GM23338 (cell line): ENCODE measurements around the genes RUBCNL and LPAR6.

DNA sequence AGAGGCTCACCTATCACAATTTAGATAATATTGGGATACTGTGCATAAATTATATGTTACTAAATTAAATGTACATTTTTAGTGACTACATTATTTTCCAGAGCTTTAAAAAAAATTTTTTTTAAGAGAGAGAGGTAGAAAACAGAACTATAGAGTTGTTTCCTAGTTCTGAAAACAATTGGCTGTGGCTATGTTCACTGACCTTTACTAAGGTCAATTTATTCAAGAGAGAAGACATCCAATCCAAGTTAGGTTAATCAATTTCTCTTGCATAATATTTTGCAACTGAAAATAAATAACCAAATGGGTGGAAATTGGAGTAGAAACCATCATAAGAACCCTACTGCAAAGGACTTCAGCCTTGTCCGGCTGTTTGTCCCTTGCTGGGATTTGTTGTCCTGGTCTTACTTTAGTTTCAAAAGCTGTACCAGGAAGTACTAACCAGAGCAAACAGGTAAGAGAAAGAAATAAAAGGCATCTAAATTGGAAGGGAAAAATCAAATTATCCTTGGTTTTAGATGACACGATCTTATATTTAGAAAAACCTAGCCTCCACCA is 23.2 kb upstream of the ZC3H13 start:
- PRO-cap, result no peak
- RAMPAGE, long total RNA, result no peak

- PRO-cap, result no peak
- RAMPAGE, long total RNA, result no peak
Measured at GRCh38 chr13:46176816-46177307, 5.1 kb downstream of the LCP1 start.

DNA sequence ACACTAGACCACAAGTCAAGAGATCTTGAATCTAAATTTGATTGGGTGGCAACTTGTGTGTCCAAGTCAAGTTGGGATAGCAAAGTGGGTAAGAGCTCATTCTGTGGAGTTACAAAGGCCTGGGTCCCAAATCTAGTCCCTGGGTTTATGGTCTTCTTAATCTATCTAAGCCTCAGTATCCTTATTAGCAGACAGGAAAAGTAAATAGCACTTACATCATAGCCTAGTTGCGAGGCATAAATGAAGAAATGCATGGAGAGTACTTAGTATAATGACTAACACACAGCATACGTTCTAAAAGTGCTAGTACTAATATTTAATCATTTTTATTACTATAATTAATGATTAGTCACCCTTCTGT is 9.4 kb upstream of the LRRC63 start:
- PRO-cap, result no peak
- RAMPAGE, long total RNA, result no peak

DNA sequence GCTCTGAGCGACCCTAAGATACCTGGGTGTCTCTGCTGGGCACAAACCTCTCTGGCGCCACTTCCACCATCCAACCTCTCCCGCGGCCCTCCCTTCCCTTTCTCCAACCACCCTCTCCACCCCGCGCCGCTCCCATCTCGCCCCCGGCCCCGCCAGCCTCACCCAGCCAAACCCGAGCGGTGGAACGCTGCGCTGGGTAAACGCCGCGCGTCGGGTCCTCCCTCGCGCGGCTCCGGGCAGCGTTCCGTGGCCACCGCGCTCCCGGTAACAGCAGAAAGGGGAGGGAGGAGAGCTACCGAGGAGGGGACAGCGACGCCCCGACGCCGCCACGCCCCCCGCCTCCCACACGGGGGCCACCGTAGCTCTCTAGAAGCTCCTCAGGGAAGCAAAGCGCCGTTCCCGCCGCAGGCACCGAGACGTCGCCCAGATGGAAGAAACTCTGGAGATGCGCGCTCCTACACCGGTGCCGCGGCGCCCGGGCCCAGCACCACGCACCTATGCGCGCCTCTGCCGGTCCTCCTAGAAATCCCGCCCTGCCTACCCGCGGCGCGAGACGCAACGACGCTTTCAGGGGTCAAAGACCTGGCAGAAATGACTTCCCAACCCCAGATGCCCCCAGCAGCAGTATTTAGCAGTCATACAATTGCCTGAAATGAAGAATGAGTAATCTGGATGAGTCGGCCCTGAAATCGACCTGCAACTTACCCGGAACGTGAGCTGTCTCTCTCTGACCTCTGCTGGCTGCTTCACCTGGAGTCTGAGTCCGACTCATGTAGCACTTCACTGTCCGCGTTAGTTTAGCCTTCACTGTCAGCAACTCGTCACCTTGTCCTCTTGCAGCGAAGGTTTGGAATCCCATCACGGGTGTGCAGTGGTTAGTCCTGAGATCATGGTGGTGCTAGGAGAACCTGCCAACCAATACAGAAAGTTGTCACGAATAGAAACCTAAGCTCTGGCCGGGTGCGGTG is at the start of gene RUBCNL:
RUBCNL (minus strand) TSS at position 281 of the 968 bp plus-strand sequence.
- PRO-cap, result bidirectional peak, plus-strand start at position 425 of the sequence, minus-strand start at position 429 of the sequence; bidirectional peak, plus-strand start at position 744 of the sequence, minus-strand start at position 729 of the sequence
- RAMPAGE, long total RNA, result no peak

- PRO-cap, result no peak
- RAMPAGE, long total RNA, result no peak
Measured at GRCh38 chr13:46403807-46404242, 16.8 kb upstream of the RUBCNL start.

GRCh38 chr13:46595084-46595509 is 42.1 kb downstream of the LRCH1 start:
- PRO-cap, result no peak
- RAMPAGE, long total RNA, result no peak

- PRO-cap, result no peak
- RAMPAGE, long total RNA, result no peak
Measured at GRCh38 chr13:46615828-46616750, 63.1 kb downstream of the LRCH1 start.

DNA sequence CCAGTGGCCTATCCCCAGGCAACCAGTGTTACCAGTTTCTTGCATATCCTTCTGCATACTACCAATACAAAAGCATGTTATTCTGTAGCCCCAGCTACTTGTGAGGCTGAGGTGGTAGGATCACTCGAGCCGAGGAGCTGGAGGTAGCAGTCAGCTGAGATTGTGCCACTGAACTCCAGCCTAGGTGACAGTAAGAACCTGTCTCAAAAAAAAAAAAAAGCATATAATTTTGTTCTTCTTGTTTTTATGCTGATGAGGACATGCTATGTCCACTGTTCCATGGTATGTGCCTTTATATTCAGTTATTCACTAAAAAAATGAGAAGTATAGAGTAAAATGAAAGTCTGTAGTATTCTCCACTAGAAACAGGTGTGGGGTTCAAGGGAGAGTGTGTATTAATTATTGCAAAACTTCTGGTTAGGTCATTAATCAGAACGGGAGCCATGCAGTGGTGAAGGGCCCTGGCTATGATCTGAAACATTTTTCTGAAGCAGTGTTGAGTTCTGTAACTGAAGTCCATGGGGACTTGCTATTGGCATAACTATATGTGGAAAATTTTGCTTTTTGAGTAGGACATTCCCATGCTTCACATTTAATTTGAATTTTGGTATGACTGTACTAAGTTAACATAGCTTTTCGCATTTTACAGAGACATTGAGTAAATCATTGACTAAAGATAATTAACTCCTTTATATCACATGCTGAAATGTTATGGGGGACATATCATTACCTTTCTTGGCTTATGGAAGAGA is 67.4 kb downstream of the LRCH1 start:
- PRO-cap, result unidirectional peak, plus-strand start at position 123 of the sequence
- RAMPAGE, long total RNA, result no peak

GRCh38 chr13:47110787-47111523 is 214.1 kb upstream of the HTR2A start:
- PRO-cap, result no peak
- RAMPAGE, long total RNA, result no peak

- PRO-cap, result no peak
- RAMPAGE, long total RNA, result no peak
Measured at GRCh38 chr13:48066895-48067623, 27.8 kb downstream of the MED4 start.

DNA sequence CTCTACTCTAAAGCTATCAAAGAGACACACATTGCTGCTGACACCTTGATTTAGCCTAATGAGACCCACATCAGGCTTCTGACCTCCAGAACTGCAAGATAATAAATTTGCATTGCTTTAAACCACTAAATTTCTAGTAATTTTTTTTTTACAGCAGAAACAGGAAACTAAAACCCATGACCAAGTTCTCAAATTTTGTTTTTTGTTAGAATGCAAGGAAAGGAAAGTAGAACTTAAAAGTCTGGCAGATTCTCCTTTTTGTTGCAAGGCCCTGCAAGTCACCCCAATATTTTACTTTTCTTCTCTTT is 56.5 kb upstream of the MED4 start:
- PRO-cap, result no peak
- RAMPAGE, long total RNA, result no peak

GRCh38 chr13:48156447-48156977 is 61.6 kb upstream of the MED4 start:
- PRO-cap, result no peak
- RAMPAGE, long total RNA, result no peak

DNA sequence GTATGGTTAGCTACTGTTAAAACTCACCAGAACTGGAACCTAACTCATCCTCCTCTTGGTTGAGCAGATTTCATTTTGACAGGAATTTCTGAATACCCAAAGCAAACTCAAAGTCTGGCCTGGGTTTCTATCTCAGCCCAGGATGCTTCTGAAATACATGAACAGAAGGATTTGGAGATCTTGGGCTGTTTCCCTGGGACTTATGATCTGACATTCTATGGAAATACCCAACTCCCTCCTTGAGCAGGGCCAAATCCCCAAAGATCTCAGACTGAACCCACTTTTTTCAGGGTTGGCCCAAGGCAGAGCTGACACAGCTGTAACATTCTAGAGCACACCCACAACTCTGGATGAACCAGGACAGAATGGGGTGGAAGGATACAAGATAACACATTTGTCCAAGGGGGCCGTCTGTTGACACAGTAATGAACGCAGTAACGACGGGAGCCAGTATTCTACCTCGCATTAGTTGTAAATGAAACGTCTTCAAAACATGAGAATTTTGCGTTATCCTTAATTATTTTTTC is 1.0 kb upstream of the ITM2B start:
- PRO-cap, result no peak
- RAMPAGE, long total RNA, result no peak

DNA sequence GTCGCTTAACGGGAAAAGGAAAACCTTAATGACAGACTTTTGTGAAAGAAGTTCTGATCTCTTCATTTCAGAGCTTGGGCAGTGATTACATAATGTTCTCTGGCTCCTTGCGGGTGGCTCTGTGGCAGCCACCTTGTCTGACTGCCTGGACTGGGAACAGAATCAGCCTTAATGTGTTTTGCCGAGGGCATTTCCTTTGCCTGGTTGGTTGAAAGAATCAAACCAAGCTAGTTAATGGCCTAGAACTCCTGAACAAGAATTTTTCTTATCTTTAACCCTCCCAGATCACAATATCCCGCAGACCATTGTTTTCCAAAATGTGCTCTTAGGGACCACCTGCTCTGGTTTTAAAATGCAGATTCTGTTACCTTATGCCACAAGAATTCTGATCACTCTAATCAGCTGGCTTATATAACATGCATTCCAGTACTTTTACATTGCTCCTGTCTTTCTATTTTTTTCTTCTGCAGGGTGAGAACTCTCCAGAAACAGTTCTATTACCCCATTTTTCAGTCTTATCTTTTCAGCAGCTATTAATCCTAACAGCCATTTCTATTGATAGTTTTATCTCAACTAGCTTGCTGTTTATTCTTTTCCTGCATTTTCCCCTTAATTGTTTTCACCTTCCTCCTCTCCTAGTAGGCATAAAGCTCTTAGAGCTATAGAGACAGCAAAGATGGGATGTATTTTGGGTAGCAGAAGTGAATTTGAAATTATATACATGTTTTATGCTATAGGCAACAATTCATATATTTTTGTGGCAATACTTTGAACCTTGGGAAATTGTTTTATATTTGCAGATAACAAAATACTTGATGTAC is 2.8 kb downstream of the ITM2B start:
- PRO-cap, result bidirectional peak, plus-strand start at position 92 of the sequence, minus-strand start at position 143 of the sequence; bidirectional peak, plus-strand start at position 657 of the sequence, minus-strand start at position 250 of the sequence
- RAMPAGE, long total RNA, result no peak

GRCh38 chr13:48359927-48360484 is 52.9 kb downstream of the LPAR6 start:
- PRO-cap, result no peak
- RAMPAGE, long total RNA, result no peak

DNA sequence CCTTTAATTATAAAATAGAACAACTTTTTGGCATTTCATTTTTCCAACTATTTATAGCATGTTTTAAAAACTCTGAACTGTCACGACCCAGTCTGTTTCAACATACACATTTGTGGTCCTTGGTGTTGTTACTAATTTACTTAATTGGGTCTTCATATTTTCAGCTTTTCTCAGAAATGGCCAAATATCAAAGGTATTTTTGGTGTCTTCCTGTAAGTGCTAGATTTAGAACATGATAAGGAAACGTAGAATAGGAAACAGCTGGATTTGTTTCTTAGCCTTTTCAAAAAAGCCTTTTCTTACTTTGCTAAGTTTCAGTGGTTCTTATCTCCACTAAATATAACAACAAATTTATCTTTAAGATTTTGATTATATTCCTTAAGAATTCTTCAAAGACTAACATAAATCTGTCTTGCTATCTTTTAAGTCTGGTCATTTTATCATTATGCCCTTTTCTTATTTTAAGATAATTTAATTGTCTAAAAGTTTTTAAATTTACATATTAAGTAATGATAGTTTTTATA is 11.3 kb downstream of the LPAR6 start:
- PRO-cap, result no peak
- RAMPAGE, long total RNA, result no peak

- PRO-cap, result no peak
- RAMPAGE, long total RNA, result no peak
Measured at GRCh38 chr13:48411816-48412266, 1.1 kb downstream of the LPAR6 start.

DNA sequence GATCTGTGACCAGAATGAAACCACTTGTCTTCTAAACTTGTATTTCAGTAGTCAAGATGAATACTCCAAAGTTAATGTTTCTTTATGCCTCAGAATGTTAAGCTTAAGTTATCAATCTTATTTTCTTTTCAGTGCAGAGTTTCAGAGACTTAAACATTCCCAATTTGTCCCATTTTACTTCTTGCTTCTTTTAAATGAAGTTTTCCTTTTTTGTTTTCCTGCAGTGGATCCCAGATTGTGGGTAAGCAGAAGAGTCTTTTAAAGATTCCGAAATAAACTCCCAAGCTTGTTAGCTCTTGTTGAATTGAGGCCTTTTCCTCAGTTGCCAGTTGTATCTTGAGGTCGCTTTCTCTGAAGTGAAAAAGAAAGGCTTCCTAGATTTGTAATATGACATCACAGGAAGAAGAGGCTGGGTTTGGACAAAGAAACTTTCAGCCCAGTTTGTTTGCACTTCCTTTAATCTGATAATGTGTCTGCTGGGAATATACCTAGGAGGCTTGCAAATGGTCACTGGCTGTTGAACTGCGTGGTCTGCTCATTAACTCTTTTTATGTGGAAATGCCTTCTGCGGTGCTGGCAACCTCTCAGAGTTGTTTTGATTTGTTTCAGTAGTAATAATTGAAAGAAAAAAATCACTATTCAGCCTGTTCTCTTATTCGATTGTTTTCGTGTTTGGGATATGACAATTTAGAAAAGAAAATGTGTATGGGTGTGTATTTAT is at the start of gene LPAR6:
LPAR6 (minus strand) TSS at position 353 of the 721 bp plus-strand sequence.
- PRO-cap, result bidirectional peak, plus-strand start at position 448 of the sequence, minus-strand start at position 358 of the sequence
- RAMPAGE, long total RNA, result no peak

- PRO-cap, result no peak
- RAMPAGE, long total RNA, result no peak
Measured at GRCh38 chr13:48580745-48581083, 47.8 kb upstream of the RCBTB2 start.

DNA sequence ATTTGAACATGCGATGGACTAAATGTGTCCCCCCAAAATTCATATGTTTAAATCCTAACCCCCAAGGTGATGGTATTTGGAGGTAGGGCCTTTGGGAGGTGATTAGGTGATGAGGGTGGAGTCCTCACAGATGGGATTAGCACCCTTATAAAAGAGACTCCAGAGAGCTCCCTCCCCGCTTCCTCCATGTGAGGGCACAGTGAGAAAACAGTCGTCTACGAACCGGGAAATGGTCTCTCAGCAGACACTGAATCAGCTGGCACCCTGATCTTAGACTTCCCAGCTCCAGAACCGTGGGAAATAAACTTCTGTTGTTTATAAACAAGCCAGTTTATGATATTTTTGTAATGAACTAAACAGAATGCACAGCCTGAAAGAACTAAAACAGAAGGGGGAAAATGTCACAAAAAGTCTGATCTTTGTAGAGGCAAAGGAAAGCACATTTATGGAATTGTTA is 59.2 kb upstream of the CYSLTR2 start:
- PRO-cap, result unidirectional peak, plus-strand start at position 178 of the sequence
- RAMPAGE, long total RNA, result no peak